Left lobe of liver (tissue), 1 donor: ENCODE measurements around a stretch of chr22.

- PRO-cap: no peak
Observed at GRCh38 chr22:49999020-49999657, 13.4 kb downstream of the IL17REL start.

DNA sequence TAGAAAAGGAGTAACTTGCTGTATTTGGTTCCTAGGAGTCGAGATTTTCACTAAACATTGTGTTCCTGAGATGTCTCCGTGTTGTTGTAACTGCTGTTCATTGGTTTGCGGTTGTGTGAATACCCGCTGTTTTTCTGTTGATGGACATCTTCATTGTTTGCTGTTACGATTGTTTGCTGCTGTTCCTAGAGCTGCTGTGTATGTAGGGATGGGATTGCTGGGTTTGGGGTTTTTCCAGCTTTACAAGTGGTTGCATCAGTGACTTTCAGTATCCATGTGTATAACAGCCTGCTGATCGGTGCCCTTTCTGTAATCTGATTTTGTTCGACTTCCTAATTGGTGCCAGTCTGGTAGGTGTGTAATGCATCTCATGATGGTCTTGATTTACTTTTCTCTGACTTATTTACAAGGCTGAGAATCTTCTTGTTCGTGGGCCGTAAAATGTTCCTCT is 39.6 kb downstream of the MOV10L1 start:
- PRO-cap: unidirectional peak, plus-strand start at position 182 of the sequence

- PRO-cap: no peak
Observed at GRCh38 chr22:50186814-50187695, 1.3 kb downstream of the TRABD start.

DNA sequence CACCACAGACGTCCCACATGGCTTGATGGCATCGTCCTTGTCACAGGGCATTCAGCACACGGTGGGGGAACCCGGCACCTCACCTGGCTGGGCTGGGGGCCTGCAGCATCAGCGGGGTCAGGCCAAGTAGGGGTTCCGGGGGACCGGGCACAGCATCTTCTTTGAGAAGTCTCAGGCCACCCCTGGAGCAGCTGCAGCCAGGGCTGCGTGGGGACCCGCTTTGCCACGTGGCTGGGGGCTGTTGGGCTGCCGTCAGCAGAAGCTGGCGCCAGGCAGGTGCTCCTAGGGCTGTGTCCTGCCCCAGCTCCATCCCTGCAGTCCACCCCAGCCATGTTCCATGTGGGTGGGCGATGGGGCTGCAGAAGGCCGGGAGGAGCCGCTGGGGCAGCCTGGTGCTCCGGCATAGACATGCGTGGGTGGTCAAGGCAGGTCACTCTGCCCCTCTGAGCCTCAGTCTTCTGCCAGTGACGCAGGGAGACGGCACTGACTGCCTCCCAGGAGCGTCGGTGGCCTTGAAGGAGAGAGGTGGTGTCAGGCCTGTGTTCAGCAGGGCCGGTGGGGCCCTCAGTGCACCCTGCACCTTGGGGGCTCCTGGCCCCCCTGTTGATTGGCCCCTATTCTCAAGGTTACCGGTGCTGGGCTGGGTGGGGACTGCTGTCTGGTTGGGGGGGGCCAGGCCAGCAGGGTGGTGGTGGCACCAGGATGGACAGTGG is 8.5 kb downstream of the SELENOO start:
- PRO-cap: no peak

GRCh38 chr22:50216152-50216982 is 15.6 kb downstream of the SELENOO start:
- PRO-cap: no peak

GRCh38 chr22:50216983-50217897 is 16.4 kb downstream of the SELENOO start:
- PRO-cap: no peak

- PRO-cap: no peak
Observed at GRCh38 chr22:50247640-50248425, 3.0 kb upstream of the TUBGCP6 start.

GRCh38 chr22:50256879-50257450 is 4.5 kb downstream of the MAPK12 start:
- PRO-cap: no peak

DNA sequence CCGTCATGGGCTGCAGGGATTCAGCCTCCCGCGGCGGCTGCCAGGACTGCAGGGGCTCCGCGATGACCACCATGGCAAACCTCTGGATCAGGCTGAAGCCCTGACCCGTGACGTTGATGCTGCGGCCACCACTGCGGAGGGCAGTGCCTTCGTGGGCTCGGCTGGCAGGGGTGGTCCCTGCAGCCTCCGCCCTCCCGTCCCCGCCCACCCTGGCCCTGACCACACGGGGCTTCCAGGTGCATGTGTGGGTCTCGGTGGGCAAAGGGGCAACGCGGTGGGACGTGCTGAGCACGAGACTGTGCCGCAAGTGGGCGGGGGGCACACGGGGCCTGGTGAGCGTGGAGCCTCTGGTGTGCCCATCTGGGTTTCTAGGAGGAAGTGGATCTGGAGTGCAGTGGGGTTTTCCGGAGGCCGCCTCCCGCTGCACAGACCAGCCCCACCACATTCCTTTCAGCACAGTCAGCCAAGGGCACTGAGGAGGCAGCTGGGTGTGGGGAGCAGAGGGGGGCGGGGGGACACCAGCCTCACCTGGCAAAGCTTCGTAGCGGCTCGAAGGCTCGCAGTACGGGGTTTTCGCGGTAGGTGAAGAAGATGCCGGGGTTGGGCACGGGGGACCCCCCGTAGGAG is 12.1 kb upstream of the MAPK11 start:
- PRO-cap: no peak

- PRO-cap: unidirectional peak, plus-strand start at chr22:50304833
Observed at GRCh38 chr22:50304502-50305477, 2.7 kb downstream of the PLXNB2 start.

- PRO-cap: no peak
Observed at GRCh38 chr22:50347849-50348467, 4.8 kb downstream of the PPP6R2 start.

DNA sequence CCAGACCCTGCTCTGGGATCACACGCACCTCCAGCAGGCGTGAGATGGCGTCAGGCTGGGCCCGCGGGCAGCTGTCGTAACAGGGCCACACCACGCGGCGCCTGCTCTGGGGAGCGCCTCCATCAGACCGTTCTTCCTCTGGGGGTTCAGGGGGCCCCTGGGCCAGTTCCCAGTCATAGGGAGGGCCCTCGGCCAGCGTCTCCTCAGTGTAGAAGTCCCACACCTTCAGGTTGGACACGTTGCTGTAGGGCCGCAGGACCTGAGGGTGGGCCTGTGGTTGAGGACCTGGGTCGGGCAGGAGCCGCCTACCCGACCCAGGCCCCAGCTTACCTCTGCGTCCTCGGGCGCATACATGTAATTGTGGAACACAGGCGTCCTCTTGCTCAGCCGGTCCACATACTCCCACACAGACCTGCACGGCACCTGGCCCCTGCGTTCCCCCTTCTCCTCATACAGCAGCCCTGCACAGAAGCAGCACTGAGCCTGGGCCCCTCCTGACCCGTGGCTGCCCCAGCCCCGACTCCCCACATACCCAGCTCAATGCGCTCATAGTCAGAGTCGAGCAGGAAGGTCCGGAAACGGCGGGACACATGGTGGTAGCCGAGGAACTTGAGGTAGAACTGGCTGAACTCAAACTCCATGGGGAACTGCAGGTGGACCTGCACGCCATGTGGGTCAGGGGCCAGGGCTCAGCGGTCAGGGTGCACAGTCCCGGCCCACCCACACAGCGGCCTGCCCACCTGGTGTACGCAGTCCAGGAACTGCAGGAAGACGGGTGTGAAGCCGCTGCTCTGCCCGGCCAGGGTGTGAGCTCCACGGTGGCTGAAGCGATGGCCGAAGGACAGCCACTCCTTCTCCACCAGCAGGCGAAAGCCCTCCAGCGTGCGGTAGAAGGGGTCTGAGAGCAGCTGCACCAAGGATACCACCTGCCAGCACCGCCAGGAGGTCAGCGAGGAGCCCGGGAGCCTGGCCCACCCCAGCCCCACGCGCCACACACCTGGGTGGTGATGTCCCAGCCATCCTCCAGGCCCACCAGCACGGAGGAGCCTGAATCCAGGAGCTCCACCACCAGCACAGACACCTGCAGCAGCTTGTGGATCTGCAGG is 20.0 kb downstream of the SBF1 start:
- PRO-cap: no peak

DNA sequence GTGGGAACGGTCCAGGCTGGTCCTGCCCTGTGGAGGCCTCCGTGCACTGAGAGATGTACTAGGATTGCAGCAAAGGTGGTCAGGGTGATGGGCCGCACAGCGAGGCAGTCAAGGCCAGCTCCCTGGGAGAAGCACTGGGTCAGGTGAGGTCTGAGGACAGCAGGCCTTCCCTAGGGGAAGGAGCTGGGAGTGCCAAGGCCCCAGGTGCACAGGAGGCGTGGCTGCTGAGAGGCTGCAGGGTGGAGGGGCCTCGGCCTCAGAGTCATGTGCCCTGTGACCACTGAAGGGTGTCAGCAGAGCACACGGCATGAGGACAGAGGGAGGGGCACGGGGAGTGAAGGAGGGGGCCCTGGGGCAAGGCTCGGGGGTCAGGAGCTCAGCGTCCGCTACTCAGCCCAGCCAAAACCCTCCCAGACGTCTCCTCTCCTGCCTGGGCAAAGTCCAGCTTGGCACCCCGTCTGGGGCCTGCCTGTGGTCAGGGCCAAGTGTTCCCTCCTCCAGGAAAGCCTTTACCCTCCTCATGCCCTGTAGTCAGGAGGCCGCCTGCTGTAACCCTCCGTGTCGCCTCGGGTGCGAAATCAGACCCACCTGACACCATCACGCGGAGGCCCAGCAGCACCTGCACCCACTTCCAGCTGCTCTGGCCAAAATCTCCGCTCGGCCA is 2.3 kb upstream of the MIOX start:
- PRO-cap: no peak

DNA sequence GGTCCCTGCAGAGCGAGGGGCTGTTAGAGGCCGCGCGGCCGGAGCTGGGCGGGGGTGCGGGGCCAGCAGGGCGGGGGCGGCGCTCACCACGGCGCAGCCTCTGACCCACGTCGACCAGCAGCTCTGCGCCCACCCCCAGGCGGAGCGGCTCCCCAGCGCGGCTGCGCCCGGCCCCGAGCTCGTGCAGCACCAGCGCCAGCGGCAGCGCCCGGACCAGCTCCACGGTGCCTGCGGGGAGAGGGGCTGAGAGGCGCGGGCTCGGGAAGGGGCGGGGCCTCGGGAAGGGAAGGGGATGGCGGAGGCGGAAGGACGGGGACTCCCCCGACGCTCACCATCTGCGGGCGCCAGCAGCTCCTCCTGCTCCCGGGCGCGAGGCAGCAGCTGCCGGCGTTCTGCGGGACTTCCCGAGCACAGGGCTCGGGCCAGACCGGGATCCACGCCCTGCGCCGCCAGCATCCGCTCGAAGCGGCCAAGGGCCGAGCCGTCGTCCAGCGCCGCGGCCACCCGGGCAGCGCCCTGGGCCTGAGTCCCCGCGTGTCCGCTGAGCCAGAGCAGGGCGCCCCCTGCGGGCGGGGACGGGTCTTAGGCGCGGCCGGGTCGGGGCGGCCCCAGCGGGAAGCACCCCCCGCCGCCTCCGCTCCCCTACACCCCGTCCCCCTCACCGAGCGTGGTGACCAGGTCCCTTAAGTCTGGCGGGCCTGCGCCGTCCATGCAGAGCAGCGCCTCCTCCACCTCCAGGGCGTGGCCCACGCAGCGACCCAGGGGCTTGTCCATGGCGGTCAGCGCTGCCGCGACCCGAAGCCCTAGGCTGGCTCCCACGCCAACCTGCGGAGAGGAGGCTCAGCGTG is 740 bp upstream of the SCO2 start:
- PRO-cap: bidirectional peak, plus-strand start at position 315 of the sequence, minus-strand start at position 223 of the sequence; bidirectional peak, plus-strand start at position 589 of the sequence, minus-strand start at position 518 of the sequence

GRCh38 chr22:50540306-50540769 is 5.4 kb upstream of the KLHDC7B start:
- PRO-cap: no peak

- PRO-cap: no peak
Observed at GRCh38 chr22:50725497-50726253, 12.3 kb upstream of the ACR start.